Breast epithelium (tissue), 2 donors: Measurements from ENCODE around the genes GGT7, PROCR and GDF5.

- PRO-cap, result bidirectional peak, plus-strand start at chr20:34872942, minus-strand start at chr20:34872829
- RAMPAGE, long total RNA, 2 experiments, result start-site peak on the minus strand in 2 of 2 experiments, at chr20:34872823-34872840 at its widest, 30 to 69 reads per replicate
Observed at GRCh38 chr20:34872567-34873171, at the start of gene GGT7. GGT7 (minus strand) TSS chr20:34872856.

DNA sequence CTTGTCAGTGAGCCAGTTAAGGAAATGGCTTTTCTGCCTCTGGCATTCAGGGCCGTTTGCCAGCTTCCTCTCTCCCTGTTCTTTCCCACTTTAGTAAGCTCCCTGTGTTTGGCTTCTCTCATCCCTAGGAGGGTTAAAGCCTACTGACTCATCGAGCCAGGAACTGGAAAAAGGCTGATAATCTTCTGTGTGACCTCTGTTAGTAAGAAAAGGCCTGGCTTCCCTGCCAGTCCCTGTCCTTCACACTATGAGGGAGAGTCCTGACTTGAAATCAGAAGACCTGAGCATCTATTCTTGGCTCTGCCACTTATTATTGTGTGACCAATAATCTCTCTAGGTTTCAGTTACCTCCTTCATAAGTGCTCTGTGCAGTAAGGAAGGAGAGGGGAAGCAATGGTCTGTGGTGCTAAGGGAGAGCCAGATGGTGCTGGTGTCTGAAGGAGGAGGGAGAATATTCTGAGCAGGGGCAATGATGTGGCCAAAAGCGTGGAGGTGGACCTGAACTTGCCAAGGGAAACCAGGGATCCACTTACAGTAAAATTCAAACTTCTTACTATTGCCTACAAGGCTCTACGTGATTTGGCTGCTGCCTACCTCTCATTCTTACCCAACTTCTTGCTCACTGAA lies 31.4 kb downstream of the ACSS2 start:
- PRO-cap, result no peak
- RAMPAGE, long total RNA, 2 experiments, result no peak in any of the 2 experiments

- PRO-cap, result no peak
- RAMPAGE, long total RNA, 2 experiments, result no peak in any of the 2 experiments
Observed at GRCh38 chr20:34990114-34990656, 34.5 kb downstream of the MYH7B start.

DNA sequence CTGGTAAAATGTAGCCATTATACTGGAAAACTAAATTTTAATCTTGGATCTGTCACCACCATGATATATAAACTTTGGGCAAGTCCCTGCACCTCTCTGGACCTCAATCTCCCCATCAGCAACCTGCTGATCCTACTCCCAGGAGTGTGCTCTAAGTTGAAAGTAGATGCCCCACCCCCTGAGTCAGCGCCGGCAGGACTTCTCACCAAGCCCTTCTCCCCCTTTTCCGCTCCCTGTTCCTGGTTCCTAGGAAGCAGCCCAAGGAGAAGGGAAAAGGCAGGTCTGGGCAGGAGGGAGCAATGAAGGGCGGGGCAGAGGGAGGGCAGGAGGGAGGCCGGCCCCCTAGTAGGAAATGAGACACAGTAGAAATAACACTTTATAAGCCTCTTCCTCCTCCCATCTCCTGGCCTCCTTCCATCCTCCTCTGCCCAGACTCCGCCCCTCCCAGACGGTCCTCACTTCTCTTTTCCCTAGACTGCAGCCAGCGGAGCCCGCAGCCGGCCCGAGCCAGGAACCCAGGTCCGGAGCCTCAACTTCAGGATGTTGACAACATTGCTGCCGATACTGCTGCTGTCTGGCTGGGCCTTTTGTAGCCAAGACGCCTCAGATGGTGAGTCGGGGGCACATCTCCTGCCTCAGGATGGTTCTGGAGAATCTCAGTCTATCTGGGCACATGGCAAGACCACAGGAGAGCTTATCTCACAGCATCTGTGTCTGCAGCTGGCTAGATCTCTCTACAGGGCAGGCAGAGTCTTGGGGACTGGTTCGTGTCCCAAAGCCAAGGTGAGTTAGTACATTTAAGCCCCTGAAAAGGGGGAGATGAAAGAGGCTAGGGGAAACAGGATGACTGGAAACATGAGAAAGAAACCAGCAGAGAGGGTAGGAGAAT lies at the start of gene PROCR:
PROCR (plus strand) TSS at position 458 of the 889 bp plus-strand sequence.
- PRO-cap, result unidirectional peak, plus-strand start at position 473 of the sequence
- RAMPAGE, long total RNA, 2 experiments, result start-site peak on the plus strand in 1 of 2 experiments, centred at position 465 of the sequence, 39 reads per replicate

GRCh38 chr20:35227008-35227918 lies 773 bp downstream of the MMP24 start:
- PRO-cap, result no peak
- RAMPAGE, long total RNA, 2 experiments, result no peak in any of the 2 experiments

- PRO-cap, result no peak
- RAMPAGE, long total RNA, 2 experiments, result no peak in any of the 2 experiments
Observed at GRCh38 chr20:35260223-35260887, 17.6 kb downstream of the MMP24OS start.

DNA sequence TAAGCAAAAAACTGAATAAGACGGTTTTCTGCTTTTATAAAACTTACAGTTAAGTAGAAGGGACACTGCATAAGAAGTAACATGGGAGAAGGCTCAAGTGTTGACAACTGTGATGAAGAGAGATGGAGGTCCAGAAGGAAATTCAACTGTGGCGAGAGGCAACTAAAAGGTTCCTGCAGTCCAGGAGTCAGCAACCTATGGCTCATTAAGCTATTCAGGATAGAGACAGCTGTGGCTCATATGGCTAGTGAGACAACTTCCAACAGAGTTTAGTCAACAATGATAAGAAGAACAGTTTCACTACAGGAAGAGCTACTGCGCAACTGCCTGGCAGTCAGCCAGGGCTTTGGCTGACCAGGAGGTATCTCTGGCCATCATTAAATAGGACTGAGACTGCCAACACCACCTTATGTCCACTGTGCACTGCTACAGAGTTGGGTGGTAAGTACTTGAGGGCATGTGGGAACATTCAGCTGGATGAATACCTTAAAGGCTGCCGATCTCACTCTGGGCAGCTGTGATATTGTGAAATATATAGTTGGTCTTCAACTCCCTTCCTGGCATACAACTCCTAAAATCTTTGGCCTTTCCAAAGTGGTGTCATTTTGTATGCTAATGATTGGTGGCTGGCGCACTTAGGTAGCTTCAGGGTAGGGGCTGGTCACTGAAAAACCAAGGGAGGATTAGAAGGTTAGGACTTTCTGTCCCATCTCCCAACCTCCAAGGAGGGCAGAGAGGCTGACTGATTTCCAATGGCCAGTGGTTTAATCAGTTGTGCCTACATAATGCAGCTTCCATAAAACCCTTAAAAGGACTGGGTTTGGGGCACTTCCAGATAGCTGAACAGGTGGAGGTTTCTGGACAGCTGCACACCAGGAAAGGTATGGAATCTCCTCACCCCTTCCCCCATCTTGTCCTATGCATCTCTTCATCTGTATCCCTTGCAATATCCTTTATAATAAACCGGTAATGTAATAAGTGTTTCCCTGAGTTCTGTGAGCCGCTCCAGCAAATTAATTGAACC lies 52.3 kb upstream of the FAM83C start:
- PRO-cap, result no peak
- RAMPAGE, long total RNA, 2 experiments, result no peak in any of the 2 experiments

GRCh38 chr20:35437983-35438417 lies at the start of gene GDF5:
GDF5 (minus strand) TSS chr20:35438228.
- PRO-cap, result no peak
- RAMPAGE, long total RNA, 2 experiments, result no peak in any of the 2 experiments

GRCh38 chr20:35556907-35557704 lies 15.2 kb downstream of the ERGIC3 start:
- PRO-cap, result no peak
- RAMPAGE, long total RNA, 2 experiments, result no peak in any of the 2 experiments

- PRO-cap, result no peak
- RAMPAGE, long total RNA, 2 experiments, result no peak in any of the 2 experiments
Observed at GRCh38 chr20:35601363-35602048, 14.1 kb upstream of the SPAG4 start.

GRCh38 chr20:35618773-35619843 lies 3.5 kb downstream of the SPAG4 start:
- PRO-cap, result no peak
- RAMPAGE, long total RNA, 2 experiments, result no peak in any of the 2 experiments

DNA sequence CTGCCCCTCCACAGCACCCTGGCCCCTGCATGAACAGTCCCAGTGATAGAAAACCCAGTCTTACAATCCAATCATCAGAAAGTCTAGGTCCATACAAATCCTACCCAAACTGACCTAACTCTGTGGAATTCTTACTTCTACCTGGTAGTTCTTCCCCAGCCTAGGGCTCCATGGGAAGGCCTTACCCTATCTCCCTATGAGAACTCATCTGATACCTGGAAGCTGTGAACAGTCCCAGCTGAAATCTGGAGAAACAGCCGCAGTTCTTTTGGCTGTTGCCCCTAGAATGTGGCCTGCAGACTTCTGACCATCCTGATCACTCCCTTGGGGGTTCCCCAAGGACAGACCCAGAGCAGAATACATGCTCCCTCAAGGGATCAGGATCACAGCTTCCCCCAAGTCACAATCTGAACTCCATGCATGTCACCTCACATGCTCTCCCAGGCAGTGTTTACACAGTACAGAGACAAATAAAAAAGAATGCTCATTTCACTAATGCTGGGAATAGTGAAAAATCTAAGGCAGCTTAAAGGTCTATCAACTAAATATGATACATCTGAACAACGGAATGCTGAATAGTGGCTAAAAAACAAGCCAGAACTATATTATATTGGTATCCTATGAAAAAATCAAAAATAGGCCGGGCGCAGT lies 20.4 kb downstream of the SPAG4 start:
- PRO-cap, result no peak
- RAMPAGE, long total RNA, 2 experiments, result no peak in any of the 2 experiments

DNA sequence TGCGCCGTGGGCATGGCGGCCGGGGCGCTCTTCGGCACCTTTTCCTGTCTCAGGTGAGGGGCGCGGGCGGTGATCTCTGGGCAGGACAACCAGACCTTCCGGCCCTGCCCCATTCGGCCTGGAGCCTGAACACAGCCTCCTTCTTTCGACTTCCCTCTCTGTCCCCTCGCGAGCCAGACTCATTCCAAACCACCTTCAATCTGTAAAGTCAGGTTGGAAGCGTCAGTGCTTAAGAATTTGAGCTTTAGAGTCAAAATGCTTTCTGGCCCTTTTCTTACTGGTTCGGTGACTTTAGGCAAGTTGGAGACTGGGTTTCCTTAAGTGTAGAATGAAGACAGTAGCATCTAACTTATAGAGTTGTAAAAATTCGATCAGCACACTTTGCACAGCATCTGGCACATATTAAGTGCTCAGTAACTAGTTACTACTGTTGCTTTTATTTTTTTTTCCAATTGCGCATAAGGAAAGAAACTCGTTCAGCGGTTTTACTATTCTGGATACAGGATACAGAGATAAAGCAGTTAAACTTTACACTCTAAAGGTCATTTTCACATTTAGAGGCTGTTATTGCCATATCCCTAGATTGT lies 599 bp downstream of the ROMO1 start:
- PRO-cap, result no peak
- RAMPAGE, long total RNA, 2 experiments, result no peak in any of the 2 experiments

- PRO-cap, result no peak
- RAMPAGE, long total RNA, 2 experiments, result no peak in any of the 2 experiments
Observed at GRCh38 chr20:35703199-35704082, 4.2 kb downstream of the ROMO1 start.

DNA sequence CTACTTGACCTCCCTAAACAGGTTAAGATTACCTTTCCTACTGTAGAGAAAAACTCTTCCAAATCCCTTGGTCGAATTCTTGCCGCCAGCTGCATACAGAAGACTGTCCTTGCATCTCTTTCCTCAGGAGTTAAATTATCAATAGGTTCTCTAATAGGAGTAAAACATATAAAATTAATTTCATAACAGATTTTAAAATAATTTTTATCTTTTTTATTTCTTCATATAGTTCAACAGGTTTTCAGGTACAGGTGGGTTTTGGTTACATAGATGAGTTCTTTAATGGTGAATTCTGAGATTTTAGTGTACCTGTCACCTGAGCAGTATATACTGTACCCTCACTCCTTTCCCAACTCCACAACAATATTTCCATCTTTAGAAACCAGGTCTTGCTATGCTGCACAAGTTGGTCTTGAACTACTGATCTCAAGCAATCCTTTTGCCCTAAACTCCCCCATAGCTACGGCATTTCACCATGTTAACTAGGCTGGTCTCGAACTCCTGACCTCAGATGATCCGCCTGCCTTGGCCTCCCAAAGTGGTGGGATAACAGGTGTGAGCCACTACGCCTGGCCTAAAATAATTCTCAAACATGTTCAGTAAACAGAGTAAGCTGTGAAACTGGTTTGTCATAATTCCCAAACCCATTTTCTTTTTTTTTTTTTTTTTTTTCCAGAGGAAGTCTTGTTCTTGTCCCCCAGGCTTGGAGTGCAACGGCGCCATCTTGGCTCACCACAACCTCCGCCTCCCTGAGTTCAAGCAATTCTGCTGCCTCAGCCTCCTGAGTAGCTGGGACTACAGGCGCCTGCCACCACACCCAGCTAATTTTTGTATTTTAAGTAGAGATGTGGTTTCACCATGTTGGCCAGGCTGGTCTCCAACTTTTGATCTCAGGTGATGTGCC lies 16.8 kb downstream of the RBM39 start:
- PRO-cap, result no peak
- RAMPAGE, long total RNA, 2 experiments, result no peak in any of the 2 experiments

GRCh38 chr20:35726269-35726593 lies 15.8 kb downstream of the RBM39 start:
- PRO-cap, result no peak
- RAMPAGE, long total RNA, 2 experiments, result no peak in any of the 2 experiments

GRCh38 chr20:35731441-35732462 lies 10.3 kb downstream of the RBM39 start:
- PRO-cap, result no peak
- RAMPAGE, long total RNA, 2 experiments, result no peak in any of the 2 experiments

DNA sequence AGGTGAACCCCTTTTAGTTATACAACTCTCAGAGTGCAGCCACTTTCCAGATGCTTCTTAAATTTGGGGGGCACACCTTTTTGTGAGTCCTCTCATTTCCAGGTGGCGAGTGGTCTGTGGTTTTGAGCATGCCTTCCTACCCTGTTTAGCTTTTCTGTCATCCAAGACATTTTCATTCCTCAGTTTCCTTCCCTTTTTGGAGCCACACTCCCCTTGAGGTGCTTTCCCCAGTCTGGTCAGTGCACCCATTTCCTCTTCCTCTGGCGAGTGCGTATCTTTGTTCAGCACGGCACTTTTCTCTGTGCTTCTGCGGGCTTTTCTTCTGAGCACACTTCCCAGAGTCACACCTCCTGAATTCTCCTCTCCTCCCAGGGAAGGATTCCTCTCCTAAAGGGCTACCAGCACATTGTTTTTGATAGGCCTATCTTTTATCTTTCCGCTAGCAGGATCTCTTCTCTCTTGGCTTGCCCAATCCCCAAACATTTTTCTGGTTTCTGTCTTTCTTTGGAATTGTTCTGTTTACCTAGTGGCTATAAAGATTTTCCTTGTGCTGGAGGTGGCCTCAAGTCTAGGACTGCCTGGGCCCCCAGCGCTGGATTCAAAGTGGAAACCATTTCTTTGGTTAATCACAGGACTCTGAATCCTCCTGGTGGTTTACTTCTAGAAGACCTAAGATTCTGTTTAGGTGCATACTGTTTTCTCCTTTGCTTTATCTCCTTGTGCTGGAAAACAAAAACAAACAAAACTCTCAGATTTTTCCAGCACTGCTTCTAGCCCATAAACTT lies 1.5 kb downstream of the PHF20 start:
- PRO-cap, result unidirectional peak, minus-strand start at position 262 of the sequence
- RAMPAGE, long total RNA, 2 experiments, result no peak in any of the 2 experiments

- PRO-cap, result no peak
- RAMPAGE, long total RNA, 2 experiments, result no peak in any of the 2 experiments
Observed at GRCh38 chr20:35775520-35776444, 4.0 kb downstream of the PHF20 start.

DNA sequence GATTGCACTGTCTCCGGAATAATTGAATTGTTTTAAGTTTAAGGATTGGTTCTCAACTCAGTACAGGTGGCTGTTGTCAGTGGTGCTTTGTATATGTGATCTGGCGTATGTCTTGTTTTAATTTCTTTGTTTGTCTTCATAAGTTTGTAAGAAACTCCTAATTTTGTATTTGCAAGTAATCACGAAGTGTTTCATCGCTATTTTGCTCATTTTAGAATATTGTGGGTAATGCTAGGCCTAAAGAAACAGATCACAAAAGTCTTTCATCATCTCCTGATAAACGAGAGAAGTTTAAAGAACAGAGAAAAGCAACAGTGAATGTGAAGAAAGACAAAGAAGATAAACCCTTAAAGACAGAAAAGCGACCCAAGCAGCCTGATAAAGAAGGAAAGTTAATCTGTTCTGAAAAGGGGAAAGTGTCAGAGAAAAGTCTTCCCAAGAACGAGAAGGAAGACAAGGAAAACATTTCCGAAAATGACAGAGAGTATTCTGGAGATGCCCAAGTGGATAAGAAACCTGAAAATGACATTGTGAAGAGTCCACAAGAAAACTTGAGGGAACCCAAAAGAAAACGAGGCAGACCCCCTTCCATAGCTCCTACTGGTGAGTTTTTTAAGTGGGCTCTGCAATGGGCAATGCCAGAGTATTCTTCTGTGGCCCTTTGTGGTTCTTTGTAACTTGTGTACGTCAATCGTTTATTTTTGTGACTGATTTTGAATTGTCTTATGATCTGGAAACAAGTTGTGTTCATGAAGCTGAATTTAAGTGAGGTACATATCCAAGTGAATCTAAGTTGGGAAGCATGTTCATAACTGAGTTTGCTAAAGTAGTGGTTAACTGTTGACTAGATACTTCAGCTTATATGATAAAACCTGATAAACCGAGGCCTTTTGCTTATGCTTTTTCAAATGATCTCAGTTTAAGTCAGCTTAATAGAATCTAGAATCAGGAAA lies 91.2 kb downstream of the SCAND1 start:
- PRO-cap, result no peak
- RAMPAGE, long total RNA, 2 experiments, result no peak in any of the 2 experiments